SEM (cell line): ENCODE measurements around a stretch of chr12.

GRCh38 chr12:113467821-113468435 lies 3.7 kb downstream of the LHX5 start:
- PRO-cap: no peak

GRCh38 chr12:113850198-113850476 lies 116.0 kb downstream of the RBM19 start:
- PRO-cap: no peak

DNA sequence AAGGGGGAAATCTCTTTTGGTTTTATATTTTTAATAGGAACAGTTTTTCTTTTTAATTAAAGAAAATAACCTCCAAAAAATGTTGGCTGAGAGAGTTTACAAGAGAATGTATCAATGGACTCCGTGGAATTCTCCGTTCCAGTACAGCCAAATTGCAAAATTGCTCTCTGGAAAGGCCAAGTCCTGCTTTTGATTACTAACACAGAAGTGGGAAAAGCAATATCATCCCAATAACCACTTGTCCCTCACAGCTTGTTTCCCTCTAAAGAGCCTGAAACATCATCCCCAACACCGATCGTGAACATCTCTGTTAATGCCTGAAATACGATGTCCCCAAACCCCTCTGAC lies 36.8 kb downstream of the TBX5 start:
- PRO-cap: no peak

GRCh38 chr12:114702973-114703666 lies 19.1 kb upstream of the TBX3 start:
- PRO-cap: no peak

- PRO-cap: no peak
Measured at GRCh38 chr12:114903212-114903411, 219.1 kb upstream of the TBX3 start.

DNA sequence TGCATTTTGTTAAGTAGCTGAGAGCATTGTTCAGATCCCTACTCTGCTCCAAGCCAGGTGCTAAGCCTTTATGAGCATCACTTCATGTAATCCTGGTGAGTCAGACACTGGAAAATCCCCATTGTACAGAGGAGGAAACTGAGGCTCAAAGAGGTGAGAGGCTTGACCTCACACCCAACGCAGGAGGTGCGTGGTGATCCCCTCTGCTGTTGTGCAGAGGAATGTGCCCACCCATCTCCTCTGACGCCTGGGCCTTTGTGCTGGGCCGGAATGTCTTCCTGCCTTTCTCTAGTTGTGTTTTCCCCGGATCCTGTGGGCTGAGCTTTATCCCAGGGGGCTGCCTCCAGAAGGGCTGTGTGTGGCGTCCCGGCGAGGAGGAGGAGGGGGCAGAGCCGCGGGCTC lies 653.8 kb downstream of the MED13L start:
- PRO-cap: no peak

GRCh38 chr12:115835856-115836158 lies 441.7 kb downstream of the MED13L start:
- PRO-cap: no peak

DNA sequence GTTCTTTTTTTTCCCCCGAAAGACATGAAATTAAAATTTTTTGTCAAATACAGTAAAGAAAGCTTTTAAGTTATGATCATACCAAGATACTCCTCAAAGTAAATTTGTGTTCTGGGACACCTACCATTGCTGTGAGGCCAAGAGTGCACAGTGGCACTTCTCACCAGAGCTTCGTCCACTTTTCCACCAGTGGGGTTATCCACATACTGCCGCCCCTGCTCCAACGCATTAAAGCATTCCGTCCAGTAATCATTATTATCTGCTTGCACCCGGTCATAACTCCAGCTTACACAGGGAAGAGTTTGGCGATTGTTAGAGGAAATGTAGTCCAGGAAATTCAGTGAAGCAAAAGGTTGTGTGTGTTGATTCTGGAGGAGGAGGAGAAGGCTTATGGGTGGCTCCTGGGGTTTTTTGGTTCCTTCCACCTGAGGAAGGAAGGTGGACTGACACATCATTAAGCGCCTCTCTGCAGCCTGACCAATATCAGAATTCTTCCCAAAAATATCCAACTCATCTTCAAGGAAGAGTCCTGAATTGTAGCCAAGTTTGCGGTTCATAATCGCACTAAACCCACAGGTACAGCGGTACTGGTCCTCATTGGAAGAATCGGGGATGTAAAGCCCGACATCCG lies 286.5 kb downstream of the MED13L start:
- PRO-cap: no peak

- PRO-cap: no peak
Measured at GRCh38 chr12:116002657-116003344, 274.7 kb downstream of the MED13L start.

GRCh38 chr12:116144629-116145768 lies 132.5 kb downstream of the MED13L start:
- PRO-cap: no peak

- PRO-cap: no peak
Measured at GRCh38 chr12:116170617-116171490, 106.6 kb downstream of the MED13L start.

DNA sequence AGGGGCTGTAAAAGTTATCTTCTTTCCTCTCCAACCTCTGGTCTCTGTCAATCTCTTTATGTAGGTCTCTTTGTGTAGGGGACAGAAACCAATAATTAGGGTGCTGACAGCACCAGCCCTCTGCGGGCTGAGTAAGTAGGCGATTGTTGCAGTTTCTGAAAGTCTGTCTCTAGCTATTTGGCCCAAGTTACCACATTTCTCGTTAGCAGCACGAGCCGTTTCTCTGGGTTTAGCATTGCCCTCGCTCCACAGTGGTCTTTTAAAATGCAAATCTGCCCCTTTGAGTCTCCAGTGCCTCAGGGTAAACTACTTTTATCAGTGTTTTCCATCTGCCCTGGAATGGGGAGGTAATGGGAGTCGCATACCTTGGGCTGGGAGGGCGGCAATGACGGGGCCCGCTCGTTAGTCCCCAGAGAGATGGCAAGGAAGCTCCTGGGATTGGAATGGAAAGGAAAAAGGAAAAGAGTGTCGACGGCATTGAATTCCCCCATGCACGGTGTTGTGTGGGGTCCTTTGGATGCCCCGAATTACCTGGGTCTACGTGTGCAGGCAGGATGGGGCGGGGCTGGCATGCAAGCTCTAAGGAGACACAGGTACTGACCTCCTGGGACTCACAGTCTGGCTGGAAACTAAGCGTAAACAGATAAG lies 131.9 kb upstream of the MAP1LC3B2 start:
- PRO-cap: no peak

- PRO-cap: unidirectional peak, plus-strand start at chr12:116533657
Measured at GRCh38 chr12:116533553-116534358, 25.4 kb upstream of the MAP1LC3B2 start.

DNA sequence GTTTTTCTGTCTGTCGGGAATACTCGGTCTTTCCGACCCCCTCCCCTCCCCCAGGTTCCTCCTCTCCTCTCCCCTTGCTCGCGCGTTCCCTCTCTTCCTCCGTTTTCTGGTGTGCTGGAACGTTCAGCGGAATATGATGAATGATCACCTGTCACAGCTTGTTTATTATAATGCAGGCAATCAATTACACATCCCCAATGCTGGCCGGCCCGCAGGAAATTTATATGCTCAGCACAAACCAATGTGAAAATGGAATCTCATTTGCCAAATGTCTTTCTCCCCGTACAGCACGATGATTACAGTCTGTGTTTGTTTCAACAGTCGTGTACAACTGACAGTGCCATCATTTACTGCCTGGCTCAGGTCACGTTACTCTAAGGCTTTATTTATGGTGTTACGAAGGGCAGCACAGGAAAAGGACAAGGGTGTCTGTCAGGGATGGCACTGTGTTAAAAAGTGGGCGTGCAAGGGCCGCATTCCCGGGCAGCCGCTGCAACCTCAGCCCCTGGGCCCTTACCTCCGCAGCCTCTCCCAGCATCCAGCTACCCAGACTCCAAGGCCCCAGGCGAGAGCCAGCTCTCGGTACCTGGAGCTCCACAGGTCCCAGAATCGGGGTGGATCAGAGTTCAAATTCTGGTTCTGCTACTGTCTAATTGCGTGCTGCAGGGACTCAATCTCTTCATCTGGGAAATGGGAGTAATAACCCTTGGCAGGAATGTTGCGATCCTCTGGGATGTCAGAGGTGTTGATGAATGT lies 24.6 kb upstream of the MAP1LC3B2 start:
- PRO-cap: no peak

DNA sequence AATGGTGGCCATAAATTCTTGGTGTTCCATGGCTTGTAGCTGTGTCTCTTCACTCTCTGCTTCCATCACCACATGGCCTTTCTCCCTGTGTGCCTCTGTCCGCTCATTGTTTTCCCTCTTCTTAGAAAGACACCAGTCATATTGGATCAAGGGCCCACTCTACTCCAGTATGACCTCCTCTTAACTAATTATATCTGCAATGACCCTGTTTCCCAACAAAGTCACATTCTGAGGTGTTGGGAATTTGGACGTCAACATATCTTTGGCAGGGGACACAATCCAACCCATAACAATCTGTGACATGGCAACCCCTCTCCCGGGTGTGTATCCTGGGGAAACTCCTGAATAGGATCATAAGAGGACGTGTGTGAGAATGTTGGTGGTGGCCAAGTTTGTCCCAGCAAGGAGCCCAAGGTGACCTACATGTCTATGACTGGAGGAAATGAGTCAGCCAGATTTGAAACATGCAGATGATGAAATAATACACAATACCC lies 7.4 kb upstream of the MAP1LC3B2 start:
- PRO-cap: no peak

GRCh38 chr12:116594076-116594508 lies 34.9 kb downstream of the MAP1LC3B2 start:
- PRO-cap: bidirectional peak, plus-strand start at chr12:116594631, minus-strand start at chr12:116594348

GRCh38 chr12:116594509-116594780 lies 35.3 kb downstream of the MAP1LC3B2 start:
- PRO-cap: bidirectional peak, plus-strand start at chr12:116594631, minus-strand start at chr12:116594348

DNA sequence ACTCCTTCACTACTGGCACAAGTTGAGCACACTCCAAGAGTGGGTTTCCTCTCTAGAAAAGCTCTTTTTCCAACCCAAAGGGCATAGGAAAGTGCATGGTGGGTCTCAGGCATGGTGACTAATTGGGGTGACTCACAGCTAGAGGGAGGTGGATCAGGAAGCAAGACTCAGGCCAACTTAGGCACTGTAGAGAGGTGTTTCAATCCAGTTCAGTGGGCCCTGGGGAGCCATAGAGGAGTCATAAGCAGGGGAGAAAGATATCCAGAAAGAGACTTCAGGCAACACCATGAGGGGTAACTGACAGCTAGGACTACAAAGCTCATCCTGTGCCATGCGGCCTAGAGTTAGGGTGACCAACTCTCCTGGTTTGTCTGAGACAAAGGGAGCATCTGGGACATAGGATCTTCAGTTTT lies 42.4 kb downstream of the MAP1LC3B2 start:
- PRO-cap: bidirectional peak, plus-strand start at position 207 of the sequence, minus-strand start outside the sequence

DNA sequence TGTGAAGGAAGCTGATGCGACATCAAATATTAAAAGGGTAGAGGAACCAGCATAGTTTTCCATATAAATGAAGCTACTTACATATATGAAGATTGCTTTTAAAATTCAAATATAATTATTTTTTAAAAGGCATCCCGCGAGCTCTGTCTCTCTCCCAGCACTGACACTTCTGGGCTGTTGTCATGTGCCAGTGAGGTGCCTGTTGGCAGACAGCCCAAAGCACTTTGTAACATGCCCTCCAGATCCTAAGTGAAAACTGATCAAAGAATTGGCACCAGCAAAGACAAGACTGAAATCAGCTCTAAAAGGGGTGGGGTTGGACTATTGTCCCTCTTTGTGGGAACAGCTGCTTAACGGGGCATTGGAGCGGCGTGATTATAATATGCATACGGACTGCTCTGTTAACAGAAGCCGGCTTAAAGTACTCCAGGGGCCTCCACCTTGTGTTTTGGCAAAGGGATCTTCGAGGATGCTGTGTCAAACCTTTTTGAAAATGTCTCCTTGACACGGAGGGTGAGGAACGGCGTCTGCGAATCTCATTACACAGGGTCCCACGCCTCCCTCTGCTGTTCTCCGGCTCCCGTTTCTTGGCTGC lies 44.6 kb downstream of the SPRING1 start:
- PRO-cap: bidirectional peak, plus-strand start at position 404 of the sequence, minus-strand start at position 258 of the sequence

- PRO-cap: no peak
Measured at GRCh38 chr12:116736967-116737439, 866 bp downstream of the SPRING1 start.